Trachea (tissue), 1 donor: ENCODE measurements around the genes ALX1, C12orf50 and CCER1.

DNA sequence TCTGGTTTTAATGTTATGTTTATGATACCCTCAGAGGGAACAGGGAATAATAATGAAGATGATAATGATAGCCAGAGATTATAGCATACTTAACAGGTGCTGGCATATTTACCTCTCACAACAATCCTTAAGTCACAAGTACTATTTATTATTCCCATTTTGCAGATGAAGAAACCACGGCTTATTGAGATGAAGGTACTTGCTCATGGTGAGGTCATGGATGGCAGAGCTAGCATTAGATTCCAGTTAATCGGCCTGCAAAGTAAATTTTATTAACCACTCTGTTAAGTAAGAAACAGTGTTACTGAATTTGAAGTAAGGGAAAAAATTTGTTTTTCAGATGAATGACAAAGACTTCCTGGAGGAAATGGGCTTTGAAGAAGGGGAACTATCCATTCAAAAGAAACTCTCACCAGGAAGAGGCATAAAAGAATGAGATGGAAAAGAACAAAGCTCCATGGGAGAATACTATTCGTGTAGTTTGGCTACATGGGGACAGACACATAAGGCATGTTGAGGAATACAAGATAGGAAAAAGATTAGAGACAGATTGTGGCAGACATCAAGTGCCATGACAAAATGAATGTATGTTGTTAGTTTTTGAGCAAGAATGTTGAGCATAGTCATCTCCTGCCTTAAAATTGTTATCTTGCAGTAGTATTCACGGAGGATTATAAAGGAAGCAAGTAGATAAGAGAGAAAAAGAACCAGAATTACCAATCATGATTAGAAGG is 127.4 kb downstream of the TMTC2 start:
- PRO-cap: no peak

GRCh38 chr12:84913116-84913825 is 672 bp upstream of the SLC6A15 start:
- PRO-cap: no peak

- PRO-cap: no peak
These were observed at the start of gene ALX1 for GRCh38 chr12:85279631-85280340. Gene ALX1, plus strand, starts transcription at chr12:85280220.

DNA sequence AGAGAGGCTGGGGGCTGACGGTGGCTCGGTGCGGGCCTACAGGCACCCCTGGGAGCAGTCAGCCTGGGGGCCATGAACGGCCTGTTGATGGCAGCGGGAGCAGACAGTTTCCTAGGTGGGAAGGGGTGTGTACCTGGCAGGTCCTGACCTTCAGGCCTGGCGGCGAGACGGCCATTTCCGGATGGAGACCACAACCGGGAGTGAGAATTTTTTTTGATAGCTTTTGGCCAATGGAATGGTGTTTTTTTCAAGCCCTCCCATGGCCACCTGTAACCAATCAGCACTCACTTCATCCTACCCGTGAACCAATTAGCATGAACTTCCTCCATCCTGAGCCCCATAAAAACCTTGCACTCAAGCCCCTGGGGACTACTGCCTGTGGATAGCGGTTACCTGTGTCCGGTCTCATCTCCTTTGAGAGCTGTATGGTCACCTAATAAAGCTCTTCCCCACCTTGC is 344.9 kb upstream of the MGAT4C start:
- PRO-cap: no peak

DNA sequence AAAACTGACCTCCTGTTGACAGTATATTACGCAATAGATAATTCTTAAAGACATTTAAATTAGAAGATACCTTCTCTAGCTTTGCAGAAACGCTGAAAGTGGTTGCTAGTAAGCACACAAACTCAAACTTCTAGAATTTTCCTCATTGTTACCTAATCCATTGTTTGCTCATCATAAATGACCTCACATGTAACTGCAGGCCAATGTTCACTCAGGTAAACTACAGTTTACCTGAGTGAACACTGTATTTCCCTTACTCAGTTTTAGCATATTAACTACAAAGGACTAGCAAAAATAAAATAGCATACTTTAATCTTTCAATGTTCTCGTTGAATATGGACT is at the start of gene C12orf50:
TSS of gene C12orf50 (minus strand) at position 132 of the 342 bp plus-strand sequence.
- PRO-cap: no peak

- PRO-cap: no peak
These were observed 154.9 kb downstream of the KITLG start for GRCh38 chr12:88425370-88425671.

DNA sequence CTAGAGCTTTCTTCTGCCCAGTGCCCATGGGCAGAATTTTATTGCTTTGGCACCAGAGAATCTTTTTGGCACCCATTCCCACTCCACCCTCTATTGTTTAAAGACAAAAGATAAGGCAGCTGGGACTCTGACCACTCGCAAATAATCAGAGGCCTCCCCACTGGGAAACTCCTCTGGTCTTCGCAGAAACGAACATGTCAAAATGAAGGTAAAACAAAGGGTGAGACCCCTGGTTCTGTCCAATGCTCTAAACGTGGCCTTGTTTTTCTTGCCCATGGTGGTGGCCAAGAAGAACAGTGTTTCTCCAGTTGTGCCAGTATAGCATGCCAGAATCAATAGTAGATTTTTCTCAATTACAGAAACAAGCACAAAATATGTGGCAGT is 50.7 kb downstream of the KITLG start:
- PRO-cap: no peak

GRCh38 chr12:89352575-89352832 is 203 bp upstream of the DUSP6 start:
- PRO-cap: bidirectional peak, plus-strand start at chr12:89352781, minus-strand start at chr12:89352497

- PRO-cap: no peak
These were observed 27.2 kb upstream of the DUSP6 start for GRCh38 chr12:89379517-89379855.

DNA sequence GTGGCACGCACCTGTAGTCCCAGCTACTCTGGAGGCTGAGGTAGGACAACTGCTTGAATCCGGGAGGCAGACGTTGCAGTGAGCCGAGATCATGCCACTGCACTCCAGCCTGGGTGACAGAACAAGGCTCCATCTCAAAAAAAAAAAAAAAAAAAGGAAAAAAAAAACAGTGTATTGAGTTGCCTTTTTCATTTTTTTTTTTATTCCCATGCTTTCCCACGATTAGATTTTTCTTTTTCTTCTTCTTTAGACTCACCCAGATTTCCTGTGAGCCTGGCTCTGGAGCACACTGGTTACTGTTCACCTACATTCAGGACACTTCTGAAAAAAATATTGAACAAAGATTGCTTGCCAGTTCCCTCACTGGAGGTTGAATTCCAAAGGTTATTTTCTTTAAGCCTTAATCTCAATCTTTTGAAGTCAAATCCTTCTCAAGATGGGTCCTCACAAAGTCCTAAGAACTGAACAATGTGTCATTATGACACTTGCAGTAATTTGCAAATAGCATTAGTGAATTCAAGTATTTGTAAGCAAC is 49.1 kb upstream of the DUSP6 start:
- PRO-cap: no peak

DNA sequence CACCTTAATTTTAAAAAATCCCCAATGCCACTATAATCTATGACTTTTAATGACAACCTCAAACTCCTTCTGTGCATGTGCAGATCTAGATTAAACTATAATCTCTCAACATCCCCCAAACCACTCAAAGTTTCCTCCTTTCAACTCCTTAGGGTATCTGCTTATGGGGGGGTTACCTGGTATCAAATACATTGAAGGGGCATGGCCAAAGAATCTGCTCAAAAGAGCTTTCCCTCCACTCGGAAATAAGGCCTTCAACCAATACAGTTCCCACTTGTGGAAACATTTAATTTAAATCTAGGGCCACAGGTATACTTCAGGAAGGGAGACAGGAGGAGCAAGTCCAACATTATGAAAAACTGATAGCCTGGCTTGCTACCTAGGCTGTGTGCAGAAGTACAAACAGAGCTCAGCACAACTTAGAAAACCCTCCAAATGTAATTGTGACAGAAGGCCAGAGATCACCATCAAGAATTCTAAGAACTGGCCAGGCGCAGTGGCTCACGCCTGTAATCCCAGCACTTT is 14.3 kb downstream of the ATP2B1 start:
- PRO-cap: no peak

GRCh38 chr12:89700401-89700961 is 8.2 kb downstream of the ATP2B1 start:
- PRO-cap: no peak

DNA sequence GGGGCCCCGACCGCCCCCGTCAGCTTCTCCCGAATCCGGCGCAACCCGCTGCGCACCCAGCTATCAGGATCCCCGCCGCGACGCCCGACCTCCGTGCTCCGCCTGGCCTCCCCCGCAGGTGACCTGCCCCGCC is 345 bp downstream of the ATP2B1 start:
- PRO-cap: unidirectional peak, minus-strand start at position 37 of the sequence

GRCh38 chr12:89880760-89881039 is 172.1 kb upstream of the ATP2B1 start:
- PRO-cap: no peak

DNA sequence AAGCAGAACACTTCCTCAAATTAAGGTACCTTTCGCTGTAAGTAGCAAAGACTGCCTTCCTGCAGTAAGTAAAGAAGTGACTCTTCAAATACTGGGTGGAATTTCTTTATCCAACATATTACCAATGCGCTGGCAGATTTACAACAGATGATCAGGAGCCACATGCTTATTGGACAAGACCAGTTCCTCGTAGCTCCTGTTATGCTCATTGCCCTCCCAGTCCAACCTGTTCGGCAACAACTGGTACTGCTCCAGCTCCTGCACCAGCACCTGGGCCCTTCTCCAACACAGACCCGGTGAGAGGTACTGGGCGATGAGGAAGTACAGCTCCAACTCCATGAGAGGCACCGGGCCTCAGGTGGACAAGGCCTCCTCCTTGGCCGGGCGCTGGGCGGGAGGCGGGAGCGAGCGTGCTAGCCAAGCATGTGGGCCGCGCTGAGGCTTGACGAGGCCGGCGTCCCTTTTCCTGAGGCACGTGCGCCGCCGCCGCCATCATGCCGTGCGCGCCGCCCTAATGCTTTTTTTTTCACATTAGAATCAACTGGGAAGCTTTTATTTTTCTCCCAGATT is 210.8 kb upstream of the ATP2B1 start:
- PRO-cap: no peak

DNA sequence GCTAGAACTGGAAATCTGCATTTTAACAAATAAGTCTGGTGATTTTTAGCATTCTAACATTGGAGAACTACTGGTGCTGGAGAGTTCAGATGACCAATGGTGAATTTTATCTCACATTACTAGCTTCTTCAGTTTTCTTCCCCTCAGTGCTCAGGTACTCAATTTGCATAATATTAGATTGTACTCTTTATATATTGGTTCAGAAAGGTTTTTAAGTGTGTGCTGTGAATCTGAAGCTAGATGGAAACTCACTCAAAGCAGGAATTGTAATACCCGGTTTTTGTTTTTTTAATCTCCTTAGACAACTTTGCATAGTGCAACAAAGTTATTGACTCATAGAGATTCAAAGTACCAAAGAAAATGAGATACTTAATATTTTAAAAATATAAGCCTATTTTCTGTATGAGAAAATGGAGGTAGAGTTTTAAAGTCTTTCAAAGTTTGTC is 218.9 kb upstream of the ATP2B1 start:
- PRO-cap: no peak

DNA sequence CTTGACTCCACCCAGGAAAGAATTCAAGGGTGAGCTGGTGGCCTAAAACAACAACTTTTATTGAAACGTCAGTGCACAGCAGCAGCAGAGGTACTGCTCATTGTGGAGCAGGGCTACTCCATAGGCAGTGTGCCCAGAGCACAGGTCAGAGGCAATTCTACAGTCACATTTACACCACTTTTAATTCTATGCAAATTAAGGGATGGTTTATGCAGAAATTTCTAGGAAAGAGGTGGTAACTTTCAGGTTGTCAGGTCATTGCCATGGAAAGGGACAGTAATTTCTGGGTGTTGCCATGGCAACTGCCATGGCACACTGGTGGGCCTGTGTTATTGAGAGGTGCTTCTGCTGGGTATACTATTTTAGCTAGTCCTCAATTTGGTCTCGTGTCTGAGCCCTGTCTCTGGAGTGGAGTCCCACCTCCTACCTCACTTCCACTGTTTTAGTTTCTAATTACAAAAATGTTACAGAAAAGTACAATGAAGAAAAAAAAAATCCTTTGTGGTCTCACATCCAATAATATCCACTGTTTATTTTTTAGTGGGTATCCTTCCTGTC is 234.2 kb upstream of the ATP2B1 start:
- PRO-cap: no peak

DNA sequence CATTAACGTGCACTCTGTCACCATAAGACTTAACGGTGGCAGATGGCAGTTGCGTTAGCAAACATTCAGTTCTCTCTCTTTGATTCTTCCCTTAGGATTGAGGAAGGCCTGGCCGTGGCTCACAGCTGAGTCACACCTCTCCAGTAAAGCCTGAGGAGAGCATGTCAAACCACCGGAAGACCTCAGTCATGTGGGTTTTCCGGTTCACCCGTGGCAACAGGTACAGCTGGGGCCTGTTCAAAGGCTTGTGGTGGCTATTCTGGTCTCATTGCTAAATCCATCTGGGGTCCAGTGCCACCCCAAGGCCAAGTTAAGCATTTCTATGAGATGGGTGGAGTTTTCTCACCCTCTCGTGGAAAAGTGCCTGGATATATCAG is 545.1 kb upstream of the ATP2B1 start:
- PRO-cap: no peak

- PRO-cap: no peak
These were observed at the start of gene CCER1 for GRCh38 chr12:90955103-90955453. Gene CCER1, minus strand, starts transcription at chr12:90955176.

DNA sequence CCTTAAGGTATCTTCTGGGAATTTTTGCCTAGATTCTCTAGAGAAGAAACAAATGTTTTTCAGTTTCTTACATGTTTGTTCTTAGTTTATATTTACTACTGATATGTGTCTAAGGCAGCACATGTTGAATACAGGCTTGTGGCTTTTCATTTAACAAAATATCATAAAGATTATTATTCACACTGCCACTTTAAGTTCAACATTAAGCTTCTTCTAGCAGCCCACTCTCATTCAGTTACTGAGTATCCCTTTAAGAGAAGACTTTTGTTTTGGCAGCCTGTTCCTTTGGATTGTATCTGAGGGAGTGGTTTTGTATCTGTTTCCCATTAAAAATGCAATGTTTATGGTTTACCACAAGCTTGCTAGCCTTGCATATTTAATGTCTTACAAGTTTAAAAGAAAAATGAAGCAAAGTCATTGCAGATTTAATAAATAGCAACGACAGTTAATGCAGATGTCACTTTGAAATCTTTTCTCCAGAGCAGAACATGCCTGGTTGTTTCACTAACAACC is 2.1 kb downstream of the DCN start:
- PRO-cap: no peak